Metastatic Breast Carcinoma in the Ovary (tissue), 3 donors: ENCODE data around the gene GALNT9.

GRCh38 chr12:131047282-131047956 lies 93.7 kb downstream of the ADGRD1 start:
- PRO-cap, 3 experiments: no peak in any of the 3 experiments

GRCh38 chr12:131351308-131352135 lies 359.4 kb upstream of the SFSWAP start:
- PRO-cap, 3 experiments: no peak in any of the 3 experiments

- PRO-cap, 3 experiments: no peak in any of the 3 experiments
Measured at GRCh38 chr12:131620334-131621622, 90.1 kb upstream of the SFSWAP start.

GRCh38 chr12:131828485-131829006 lies 353 bp downstream of the MMP17 start:
- PRO-cap, 3 experiments: no peak in any of the 3 experiments

DNA sequence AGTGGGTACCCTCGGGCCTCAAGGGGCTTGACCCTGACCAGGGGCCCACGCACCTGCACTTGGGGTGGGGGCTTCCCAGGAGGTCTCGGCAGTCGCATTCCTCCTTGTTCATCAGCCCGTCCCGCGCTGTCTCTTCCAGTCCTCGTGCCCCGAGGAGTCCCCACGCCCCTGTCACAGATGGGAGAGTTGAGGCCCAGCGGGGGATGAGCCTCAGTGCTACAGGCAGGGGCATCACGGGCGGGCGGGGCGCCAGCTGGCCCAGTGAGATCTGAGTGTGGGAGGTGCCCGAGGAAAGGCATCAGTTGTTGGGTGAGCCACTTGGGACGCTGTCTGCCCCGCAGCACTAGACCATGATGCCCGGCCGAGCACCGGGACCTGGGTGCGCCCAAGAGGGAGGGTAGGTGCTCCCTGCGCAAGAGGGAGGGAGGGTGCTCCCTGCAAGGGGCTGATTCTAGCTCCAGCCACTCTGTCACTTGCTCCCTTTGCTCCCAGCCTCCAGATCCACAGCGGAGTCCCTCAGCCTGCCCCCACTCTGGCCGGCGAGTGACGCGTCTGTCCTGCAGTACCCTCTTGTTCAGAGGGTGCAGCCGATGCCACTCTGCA lies 23.7 kb downstream of the MMP17 start:
- PRO-cap, 3 experiments: no peak in any of the 3 experiments

DNA sequence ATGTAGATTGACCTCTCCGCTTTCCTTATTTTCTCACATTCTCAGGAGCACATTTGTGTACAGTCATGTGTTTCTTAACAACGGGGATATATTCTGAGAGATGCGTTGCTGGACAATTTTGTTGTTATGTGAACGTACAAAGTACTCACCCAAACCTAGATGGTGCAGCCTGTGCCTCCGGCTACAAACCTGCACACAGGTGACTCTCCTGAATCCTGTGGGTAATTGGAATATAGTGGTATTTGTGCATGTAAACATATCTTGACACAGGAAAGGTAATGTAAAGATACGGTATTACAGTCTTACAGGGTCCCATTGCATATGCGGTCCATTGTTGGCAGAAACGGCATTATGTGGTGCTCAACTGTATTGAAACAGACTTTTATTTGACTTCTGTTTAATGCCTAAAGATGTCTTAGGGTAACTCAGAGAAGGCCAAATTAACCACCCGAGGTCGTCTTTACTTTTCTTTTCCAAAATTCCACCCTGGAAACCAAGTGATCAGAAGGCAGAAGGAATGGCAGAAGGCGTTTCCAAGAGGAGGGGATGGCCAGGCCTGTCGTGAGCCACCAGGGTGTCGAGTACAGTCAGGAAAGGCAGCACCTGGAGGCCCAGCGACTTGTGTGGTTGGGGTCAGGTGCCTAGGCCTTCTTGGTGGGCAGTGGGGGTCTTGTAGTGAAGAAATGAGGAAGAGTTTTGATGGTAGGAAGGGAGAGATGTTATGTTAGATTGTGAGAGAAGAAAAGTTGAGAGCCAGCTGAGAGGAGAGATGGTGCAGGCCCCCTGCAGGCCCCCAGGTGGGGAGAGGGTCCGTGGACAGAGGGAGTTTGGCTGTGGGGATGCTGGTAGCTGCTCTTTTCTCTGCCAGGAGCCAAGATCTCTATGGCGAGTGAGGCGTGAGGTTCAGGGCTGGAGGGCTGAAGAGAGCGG lies 44.0 kb downstream of the EP400 start:
- PRO-cap, 3 experiments: no peak in any of the 3 experiments

- PRO-cap, 3 experiments: no peak in any of the 3 experiments
Measured at GRCh38 chr12:132034928-132035705, 85.4 kb downstream of the EP400 start.

- PRO-cap, 3 experiments: no peak in any of the 3 experiments
Measured at GRCh38 chr12:132067274-132067996, 76.7 kb downstream of the DDX51 start.

DNA sequence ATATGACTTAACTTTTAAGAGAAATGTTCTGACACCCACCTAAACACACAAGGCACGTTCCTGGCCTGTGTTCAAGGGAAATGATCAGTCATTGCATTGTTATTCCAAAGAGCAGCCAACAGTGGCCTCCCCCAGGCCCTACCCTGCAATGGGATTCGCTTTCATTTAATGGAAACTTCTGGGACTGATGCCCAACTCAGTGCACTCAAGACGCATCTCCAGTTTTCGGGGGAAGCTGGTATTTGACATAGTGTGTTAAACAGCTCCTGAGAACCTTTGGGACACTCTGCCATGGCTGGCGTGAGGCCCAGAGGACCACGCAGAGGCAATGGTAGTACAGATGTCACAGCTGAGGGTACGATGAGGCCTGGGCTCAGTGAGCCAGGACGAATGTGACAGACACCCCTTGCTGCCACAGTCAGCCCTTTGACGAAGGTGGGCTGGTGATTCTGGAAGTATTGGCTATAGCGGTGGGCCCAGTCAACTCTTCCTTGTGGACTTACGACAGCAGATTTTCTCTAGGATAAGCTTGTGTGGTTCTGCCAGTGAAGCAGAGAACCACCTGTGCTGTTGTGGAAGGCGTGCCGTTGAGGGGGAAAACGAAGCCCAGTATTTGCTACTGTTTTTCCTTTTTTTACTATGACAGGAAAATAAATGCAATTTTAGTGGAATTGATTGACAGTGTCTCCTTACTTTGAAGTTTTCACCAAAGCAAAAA lies 65.7 kb downstream of the DDX51 start:
- PRO-cap, 3 experiments: no peak in any of the 3 experiments

- PRO-cap, 3 experiments: no peak in any of the 3 experiments
Measured at GRCh38 chr12:132134217-132134886, 9.8 kb downstream of the DDX51 start.

DNA sequence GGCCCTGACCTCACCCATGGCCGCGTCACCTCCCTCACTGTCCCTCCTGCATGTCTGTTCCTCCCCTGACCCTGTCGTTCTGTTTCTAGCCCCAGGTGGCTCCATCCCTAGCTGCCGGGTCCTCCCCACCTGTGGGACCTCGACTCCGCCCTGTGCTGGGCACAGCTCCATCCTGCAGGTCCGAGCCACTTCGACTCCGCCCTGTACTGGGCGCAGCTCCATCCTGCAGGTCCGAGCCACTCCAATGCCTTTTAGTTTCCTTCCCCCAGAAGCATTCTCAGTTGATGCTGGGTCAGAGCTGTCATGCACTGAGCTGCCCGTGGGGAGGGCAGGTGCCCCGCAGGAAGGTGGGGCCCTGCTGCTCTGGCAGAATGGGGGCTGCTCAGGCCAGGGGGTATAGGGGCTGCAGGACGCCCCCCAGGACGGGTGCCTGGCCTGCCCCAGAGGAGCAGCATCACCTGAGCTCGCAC lies 19.0 kb downstream of the NOC4L start:
- PRO-cap, 3 experiments: no peak in any of the 3 experiments

- PRO-cap, 3 experiments: no peak in any of the 3 experiments
Measured at GRCh38 chr12:132177109-132177550, 32.9 kb downstream of the NOC4L start.

- PRO-cap, 3 experiments: peak in 3 of 3 experiments; most common plus-strand start chr12:132189946 (in 2); most common minus-strand start chr12:132189571 (in 3)
Measured at GRCh38 chr12:132189138-132190660, 45.4 kb downstream of the NOC4L start.

GRCh38 chr12:132205019-132205970 lies 61.0 kb downstream of the NOC4L start:
- PRO-cap, 3 experiments: no peak in any of the 3 experiments

- PRO-cap, 3 experiments: no peak in any of the 3 experiments
Measured at GRCh38 chr12:132310271-132310958, 19.0 kb downstream of the GALNT9 start.

DNA sequence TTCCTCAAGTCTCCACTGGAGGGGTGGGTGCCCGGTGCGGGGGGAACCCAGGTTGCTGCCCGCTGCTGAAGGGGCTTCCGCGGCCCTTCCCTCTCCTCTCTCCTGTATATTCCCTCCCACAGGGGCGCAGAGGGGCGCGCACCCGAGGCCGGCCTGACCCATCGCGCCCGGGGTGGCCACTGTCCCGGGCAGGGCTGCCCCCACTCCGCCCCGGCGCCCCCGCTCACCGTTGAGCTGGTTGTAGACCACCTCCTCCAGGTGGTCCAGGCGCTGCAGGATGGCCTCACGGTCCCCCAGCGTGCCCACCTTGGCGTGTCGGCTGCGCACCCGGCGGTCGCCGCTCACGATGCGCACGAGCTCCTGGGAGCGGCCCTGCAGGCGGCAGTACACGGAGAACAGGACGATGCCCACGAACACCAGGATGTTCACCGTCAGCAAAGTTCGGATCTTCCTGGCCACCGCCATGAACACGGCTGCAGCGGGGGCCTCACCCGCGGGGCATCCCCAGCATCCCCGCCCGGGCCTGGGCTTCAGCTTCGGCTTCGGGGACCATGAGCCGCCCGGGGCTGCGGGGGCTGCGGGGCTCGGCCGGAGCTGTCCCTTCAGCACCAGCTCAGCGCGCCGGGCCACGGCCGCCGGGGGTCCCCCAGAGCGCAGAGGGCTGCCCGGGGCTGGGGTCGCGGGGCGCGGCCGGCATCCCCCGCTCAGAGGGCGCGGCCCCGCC lies 488 bp downstream of the GALNT9 start:
- PRO-cap, 3 experiments: no peak in any of the 3 experiments

GRCh38 chr12:132329463-132329696 lies at the start of gene GALNT9:
TSS of gene GALNT9 (minus strand) at chr12:132329589.
- PRO-cap, 3 experiments: no peak in any of the 3 experiments

DNA sequence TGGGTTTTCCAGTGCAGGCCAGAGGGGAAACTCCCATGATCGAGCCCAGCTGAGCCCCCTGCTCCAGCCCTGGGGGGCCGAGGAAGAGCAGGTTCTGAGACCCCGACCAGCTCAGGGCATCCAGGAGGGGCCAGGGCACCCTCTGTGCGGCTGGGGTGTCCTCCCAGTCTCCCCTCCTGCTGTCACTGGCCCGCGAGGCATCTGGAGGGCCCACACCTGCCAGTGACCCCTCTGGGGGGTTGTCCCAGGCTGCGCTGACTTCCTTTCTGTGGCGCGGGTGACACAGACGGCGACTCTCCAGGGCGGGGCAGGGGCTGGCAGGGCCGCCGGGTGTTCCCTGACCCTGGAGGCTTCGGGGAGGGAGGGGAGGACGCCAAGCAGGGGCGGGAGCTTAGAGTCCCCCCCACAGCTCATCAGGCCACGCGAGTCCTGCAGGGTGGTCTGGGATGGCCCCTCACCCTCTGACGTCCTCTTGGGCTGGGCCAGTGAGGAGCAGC lies 38.8 kb upstream of the FBRSL1 start:
- PRO-cap, 3 experiments: no peak in any of the 3 experiments

DNA sequence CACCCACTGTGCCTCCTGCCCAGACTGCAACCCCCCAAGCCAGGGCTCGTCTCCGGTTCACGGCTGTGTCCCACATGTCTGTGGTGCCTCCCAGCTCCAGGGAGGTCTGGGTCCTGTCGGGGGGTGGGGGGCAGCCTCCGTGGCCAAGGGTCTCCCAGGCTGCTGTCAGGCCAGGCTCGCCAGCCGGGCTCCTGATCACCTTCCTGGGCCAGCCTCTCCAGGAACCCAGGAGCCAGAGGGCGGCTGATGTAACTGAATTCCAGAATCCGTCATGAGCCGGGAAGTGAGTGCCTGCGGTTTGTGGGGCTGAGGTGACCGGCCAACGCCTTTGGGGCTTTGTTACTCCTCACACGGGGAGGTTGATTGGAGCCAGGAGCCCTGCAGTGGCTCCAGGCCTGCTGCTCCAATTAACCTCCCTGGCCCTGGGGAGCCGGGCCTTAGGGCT lies 36.5 kb upstream of the FBRSL1 start:
- PRO-cap, 3 experiments: no peak in any of the 3 experiments

GRCh38 chr12:132580741-132581883 lies 29.3 kb downstream of the LRCOL1 start:
- PRO-cap, 3 experiments: no peak in any of the 3 experiments